Colon Carcinoma Metastatic in the Lung (tissue), 2 donors: ENCODE measurements around the gene RBAK.

DNA sequence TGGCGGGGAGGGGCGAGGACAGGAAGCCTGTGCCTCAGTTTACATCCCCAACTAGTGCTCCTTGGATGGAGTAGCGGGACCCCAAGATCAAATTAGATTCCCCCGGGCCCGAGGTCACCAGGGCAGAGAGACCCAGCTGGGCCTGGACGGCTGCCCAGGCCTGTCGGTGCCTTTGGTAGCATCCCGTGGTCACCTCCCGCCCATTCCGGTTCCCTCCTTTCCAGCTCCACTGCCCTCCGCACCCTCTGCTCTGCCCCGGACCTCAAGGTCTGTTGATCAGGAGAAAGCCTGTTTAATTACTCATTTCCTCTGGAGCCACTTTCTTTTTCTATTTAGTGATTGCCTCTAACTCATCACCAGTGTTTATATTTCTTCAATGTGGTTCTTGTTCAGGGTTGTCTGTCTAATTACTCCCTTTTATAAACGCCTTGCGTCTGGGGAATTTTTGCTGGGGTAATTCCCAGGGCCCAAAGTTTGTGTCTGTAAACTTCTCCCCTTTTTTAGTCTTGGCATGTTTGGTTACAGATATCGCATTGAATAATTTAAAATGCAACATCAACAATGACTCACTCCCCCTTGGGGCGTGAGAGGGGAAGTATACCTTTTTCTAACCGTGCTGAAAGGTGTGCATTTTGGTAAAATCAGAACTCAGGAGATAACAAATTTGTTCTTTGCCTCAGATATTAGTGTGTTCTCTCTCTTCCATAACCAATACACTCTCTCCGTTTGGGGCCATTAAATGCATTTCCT lies 2.0 kb downstream of the FOXK1 start:
- PRO-cap, 2 experiments: peak in 2 of 2 experiments; most common plus-strand start position 265 of the sequence (in 1); most common minus-strand start position 252 of the sequence (in 2)

- PRO-cap, 2 experiments: no peak in any of the 2 experiments
Observed at GRCh38 chr7:4694481-4695432, 12.7 kb downstream of the FOXK1 start.

DNA sequence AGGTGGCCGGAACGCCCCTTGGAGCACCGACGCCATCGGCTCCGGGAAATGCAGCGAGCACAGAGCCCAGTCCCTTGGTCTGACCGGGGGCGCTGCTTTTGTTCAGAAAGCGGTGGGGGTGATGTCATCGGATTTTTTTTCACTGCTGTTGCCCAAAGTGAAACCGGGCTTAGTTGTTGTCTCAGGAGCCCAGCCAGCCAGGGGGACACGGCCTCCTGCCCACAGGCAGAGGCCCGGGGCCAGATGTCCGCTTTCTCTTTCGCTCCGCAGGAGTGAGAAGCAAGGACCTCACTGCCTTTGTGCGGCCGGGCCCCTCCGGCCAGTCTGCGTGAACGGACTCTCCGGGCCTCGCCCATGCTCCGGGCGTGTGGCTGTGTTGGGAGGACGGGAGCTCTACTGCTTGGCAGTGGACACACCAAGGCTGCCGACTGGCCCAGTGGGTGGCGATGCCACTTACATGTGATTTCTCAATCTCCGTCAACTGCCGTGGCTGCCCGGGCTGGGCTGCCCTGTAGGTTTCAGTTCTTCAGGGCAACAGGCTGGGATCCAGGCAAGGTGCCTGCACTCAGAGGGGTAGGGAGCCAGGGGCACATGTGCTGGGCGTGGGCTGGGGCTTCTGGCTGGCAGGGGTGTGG lies 43.3 kb downstream of the FOXK1 start:
- PRO-cap, 2 experiments: peak in 2 of 2 experiments; most common plus-strand start position 269 of the sequence (in 2); most common minus-strand start position 81 of the sequence (in 1)

- PRO-cap, 2 experiments: no peak in any of the 2 experiments
Observed at GRCh38 chr7:4781128-4781641, 5.8 kb downstream of the AP5Z1 start.

DNA sequence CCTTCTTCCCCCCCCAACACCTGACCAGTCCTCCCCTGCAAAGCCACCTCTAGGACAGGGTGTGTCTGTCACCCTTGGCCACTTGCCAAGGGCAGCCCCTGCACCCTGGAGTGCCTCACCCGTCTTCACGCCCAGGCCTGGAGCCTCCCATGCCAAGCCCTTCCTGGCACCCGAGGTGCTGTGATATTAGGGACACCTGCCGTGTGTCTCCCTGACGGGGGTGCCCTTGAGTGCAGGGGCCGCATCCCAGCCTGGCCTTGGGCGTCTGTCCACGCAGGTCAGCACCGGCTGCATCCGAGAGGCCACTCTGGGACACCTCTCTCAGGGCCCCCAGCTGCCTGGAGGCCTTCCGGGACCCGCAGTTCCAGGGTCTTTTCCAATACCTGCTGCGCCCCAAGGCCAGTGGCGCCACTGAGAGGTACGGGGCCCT lies 12.5 kb downstream of the AP5Z1 start:
- PRO-cap, 2 experiments: peak in 2 of 2 experiments; most common plus-strand start position 289 of the sequence (in 2)

DNA sequence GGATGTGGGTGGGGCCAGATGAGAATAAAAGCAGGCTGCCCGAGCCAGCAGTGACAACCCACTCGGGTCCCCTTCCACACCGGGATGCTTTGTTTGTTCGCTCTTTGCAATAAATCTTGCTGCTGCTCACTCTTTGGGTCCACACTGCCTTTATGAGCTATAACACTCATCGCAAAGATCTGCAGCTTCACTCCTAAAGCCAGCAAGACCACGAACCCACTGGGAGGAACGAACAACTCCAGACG lies 18.8 kb downstream of the AP5Z1 start:
- PRO-cap, 2 experiments: no peak in any of the 2 experiments

DNA sequence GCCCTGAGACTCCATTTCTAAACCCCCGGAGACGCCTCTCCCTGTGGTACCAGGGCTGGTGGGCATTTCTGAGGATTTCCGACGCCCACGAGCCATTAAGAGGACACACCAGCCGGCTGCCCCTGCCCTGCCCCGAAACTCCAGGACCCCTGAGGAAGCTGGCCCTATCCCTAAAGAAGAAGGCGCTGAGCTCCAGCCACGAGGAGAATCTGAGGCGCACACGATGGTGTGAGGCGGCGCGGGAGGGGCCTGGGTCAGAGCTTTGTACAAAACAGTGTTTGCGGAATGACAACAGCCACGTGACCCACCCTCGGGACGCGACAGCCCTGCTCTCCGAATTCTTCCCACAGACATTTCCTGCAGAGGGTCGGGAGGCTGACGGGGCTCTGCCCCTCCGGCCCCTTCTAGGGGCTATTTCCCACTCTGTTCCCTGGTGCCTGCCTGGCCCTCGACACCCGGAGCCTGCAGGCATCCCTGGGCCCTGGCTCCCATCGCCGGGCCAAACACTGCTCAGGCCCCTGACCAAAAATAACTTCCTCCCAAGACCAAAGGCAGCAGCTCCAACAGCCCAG lies 42.4 kb downstream of the PAPOLB start:
- PRO-cap, 2 experiments: no peak in any of the 2 experiments

DNA sequence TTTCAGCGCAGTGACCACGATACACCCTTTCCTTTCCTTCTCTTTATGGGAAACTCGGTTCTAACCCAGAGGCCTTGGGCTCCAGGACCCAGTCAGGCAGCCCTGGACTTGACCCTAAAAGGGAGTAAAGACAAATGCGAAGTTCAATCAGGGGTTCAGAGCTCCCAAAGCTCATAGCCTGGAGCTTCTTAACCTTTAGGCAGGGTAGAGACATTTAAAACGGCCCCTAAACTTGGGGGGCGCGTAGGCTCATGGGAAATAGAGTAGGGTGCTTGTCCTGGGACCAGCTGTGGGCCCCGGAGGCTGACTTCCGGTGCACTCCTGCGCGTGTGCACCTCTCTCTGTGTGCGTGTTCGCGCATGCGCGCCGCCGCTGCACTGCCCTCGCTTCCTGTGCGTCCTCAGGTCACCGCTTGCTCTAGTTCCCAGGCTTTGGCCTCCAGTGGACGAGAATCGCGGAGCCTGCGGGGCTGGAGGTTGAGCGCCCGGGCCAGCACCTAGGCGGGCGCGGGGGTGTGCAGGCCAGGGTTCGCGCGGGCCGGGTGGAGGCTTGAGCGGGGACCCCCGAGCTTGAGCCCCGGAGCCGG lies at the start of gene RBAK:
TSS of gene RBAK (plus strand) at position 377 of the 586 bp plus-strand sequence.
- PRO-cap, 2 experiments: peak in 2 of 2 experiments; most common plus-strand start position 441 of the sequence (in 2); most common minus-strand start position 312 of the sequence (in 2)

DNA sequence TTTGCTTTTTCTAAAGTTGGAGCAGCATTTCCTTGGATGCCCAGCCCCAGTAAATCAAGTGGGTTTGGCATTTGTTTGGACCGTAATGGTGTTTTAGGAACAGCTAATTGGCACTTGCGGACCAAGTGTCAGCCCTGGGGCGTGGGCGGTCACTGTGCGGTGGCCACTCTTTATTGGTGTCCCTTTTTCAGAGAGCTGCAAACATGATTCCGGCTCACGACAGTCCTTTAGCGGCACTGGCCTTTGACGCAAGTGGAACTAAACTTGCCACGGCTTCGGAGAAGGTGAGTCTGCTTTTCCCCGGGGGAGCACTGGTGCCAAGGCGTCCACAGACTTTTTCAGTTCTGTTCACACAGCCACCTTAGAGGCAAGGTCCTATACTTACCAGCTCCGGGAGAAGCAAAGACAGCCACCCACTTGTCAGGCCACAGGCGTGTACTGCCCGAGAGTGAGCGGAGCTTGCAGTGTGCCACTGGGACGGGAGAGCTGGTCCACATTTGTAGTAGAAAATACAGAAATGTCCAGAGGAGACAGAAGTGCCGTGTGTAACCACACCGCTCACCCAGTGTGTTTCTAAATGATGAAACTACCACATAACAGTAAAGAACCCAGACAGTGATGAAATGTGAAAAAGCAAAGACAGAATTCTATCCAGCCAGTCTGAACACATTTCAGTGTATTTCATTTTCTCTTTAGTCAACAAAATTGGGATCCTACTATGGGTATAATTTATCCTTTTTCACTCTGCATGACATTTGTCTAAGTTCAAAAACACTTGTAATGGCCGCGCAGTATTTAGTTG lies 27.9 kb downstream of the WIPI2 start:
- PRO-cap, 2 experiments: no peak in any of the 2 experiments

GRCh38 chr7:5320369-5320764 lies 37.6 kb downstream of the SLC29A4 start:
- PRO-cap, 2 experiments: no peak in any of the 2 experiments

- PRO-cap, 2 experiments: no peak in any of the 2 experiments
Observed at GRCh38 chr7:5411611-5412195, 11.9 kb downstream of the TNRC18 start.

DNA sequence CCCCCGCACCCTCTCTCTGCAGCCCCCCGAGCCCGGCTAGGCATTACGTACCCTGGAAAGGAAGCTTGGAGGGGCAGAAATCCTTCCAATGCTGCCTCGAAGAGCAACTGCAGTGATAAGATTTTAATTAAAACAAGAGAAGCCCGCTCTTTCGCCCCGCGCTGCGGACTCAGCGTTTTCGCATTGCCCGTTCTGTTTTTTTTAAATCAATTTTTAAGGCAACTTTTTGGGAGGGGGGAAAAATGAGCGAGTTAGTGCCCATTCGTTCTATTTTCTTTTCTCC lies 1.5 kb upstream of the TNRC18 start:
- PRO-cap, 2 experiments: no peak in any of the 2 experiments

GRCh38 chr7:5495213-5495496 lies 18.5 kb downstream of the FBXL18 start:
- PRO-cap, 2 experiments: no peak in any of the 2 experiments

- PRO-cap, 2 experiments: no peak in any of the 2 experiments
Observed at GRCh38 chr7:5525056-5526296, 4.9 kb downstream of the ACTB start.

DNA sequence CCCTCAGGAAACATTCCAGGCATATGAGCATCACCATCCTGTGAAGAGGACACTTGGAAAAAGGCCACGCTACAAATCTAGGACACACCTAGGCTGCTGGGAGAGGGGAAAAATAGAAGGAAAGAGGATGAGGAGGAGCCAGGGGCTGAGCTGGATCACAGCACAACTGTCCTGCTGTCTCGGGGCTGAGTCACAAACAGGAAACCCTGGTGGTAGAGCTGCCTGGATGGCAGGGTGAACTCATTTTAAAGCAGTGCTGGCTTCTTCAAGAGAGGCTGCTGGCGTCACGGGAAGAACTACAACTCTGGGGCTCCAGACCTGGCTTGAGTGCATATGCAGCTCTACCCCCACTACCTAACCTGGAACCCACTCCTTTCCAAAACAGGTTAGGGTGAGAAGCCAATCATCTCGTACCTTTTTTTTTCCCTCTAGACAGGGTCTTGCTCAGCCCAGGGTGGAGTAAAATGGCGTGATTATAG lies 37.4 kb downstream of the FSCN1 start:
- PRO-cap, 2 experiments: no peak in any of the 2 experiments

- PRO-cap, 2 experiments: no peak in any of the 2 experiments
Observed at GRCh38 chr7:5633979-5634687, 41.5 kb downstream of the FSCN1 start.

GRCh38 chr7:5679741-5680521 lies 87.3 kb downstream of the FSCN1 start:
- PRO-cap, 2 experiments: no peak in any of the 2 experiments

- PRO-cap, 2 experiments: no peak in any of the 2 experiments
Observed at GRCh38 chr7:6015697-6016387, 6.8 kb downstream of the AIMP2 start.

DNA sequence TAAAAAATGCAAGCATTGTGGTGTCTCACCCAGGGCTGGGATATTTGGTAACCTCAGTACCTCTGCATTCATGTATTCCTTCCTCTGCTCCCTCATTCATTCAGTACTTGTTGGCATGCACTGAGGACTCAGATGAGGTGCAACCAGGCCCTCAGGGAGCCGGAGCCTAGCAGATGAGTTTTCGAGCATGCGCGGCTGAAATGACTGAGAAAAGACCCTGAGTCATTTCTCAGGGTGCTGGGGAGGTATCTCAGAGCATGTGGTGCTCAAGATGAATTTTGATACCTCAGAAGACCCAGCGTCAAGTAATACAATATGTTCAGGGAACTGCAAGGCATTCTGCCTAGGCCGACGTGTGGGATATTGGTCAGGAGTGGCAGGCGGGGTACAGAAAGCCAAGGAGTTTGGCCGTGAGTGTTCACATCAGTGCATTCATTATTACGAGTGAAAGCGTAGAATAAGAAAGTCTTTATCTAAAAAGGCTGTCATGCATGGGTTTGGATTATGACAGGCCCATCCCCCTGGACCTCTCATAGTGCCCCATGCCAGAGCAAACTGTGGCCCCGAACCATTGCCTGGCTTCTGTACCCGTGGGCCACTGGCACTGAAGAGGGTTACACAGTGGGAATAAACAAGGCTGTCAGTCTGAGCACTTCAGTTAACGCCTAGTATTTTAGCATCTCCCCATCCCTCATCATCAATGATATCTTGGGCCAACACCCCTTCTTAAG lies 7.5 kb downstream of the AIMP2 start:
- PRO-cap, 2 experiments: no peak in any of the 2 experiments

GRCh38 chr7:6237026-6237399 lies 35.4 kb downstream of the CYTH3 start:
- PRO-cap, 2 experiments: no peak in any of the 2 experiments